CD14-positive monocyte (primary cell): ENCODE measurements around a stretch of chr10.

DNA sequence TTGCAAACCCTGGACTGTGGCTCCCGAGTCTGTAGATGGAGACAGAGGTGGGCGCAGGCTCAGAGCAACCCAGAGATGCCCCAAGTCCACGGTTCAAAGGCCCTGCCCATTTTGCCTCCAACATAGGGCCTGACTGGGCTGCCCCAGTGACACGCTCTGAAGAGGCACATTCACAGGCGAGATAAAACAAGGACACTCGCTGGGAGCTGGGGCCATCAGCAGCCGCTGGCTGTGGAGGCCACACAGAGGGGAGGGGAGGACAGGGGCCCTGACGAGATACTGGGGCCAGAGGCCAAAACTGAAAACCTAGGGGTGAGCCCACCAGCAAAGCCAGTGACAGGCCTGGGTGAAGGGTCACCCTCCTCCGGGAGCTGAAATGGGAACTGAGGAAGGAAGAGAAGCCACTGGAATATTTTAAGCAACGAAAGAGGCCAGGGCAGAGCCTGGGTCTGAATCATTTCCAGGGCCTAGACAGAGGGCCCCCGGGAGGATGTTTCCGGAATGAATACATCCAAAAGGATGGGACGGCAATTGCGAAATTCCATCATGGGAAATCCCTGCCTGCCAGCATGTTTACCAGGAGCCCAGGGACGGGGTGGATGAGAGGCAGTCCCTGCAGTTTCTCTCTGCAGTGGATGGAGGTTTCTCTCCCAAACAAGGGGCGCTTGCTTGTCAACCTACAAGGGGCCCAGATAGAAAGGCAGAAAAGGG, 28.9 kb upstream of the HSPA12A start:
- CAGE, long polyA plus RNA: no peak

- CAGE, long polyA plus RNA: no peak
Measured at GRCh38 chr10:117168077-117168767, 29.1 kb upstream of the KCNK18 start.

DNA sequence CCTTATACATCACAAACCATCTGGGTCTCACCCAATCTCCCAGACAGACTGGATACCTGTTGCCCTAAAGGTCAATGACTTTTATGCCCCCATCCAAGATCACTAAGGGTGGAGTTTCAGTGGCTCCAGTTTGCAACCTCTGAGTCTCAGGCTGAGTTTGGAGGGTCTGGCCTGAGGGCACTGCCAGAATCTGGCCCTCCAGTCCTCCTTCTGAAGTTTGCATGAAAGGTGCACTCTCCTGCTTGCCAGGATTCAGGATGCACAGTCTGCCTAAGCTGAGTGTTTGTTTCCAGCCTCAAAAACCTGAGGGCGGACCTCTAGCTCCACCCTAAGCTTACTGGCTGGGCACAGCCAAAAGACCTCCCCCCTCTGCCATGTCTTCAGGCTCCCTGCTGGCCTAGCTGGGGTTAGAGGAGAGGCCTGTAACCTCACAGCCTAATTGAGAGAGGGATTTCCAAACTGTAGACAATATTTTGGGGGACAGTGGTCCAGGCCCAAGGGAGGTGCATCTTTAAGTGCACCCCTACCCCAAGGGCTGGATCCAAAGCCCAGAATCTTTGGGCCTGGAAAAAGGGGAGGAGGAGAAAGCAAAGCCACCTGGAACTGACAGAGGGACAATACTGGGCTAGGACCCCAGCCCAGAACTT, 2.3 kb upstream of the EMX2 start:
- CAGE, long polyA plus RNA: no peak

GRCh38 chr10:117544636-117545190, 2.2 kb downstream of the EMX2 start:
- CAGE, long polyA plus RNA: no peak

DNA sequence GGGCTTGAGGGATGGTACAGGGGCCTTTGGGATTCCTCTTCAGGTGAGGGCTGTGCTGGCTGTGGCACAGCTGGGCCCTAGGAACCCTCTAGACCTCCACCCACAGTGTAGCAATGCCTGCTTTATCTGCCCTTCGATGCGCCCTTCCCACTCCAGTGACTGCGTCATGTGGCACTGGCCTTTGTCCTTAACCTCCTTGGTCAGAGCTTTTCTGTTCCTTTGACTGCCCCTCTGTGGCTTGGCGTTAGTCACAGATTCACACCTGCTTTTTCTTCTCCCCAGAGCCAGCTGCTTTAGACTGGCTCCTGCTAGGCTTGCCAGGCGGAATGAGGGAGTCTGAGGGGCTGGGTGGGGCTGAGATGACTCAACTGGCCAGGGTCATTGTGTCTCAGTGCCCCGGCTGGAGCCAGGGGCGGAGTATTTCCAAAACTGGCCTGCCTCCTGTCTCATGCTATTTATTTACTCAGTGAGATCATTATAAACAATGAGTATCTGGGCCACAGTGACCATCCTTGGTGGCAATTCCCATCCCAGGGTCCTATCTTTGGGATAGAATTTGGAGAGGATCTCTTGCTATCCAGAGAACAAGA, 194.1 kb downstream of the EMX2 start:
- CAGE, long polyA plus RNA: no peak

- CAGE, long polyA plus RNA: no peak
Measured at GRCh38 chr10:117761740-117762133, 219.2 kb downstream of the EMX2 start.

DNA sequence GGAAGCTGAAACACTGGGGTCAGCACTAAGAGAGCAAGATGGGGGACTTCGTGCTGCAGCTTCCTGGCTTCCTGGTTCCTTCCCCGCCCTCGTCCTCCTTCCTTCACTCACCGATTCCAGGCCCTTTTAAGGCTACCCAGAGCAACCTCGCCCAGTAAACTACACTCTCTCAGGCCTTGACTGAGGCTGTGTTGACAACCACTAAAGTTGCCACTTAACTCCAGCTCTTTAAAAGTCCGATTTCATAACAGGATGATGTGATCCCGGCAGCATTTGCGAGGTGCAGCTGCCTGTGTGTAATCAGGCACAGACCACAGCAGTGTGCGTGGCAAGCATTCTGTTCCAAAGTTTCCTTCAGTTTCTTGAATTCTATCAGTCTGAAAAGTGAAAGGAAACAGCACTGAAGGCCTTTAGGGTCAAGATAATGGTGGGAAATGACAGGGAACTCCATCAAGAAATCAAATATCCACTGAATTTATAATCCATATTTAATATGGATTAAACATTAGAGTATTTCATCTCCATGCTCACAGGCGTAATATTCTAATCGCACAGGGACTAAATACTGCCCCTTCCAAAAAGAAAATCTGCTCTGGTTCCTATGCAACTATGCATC, 110.5 kb downstream of the RAB11FIP2 start:
- CAGE, long polyA plus RNA: no peak

- CAGE, long polyA plus RNA: no peak
Measured at GRCh38 chr10:118032406-118032841, 14.3 kb downstream of the RAB11FIP2 start.

DNA sequence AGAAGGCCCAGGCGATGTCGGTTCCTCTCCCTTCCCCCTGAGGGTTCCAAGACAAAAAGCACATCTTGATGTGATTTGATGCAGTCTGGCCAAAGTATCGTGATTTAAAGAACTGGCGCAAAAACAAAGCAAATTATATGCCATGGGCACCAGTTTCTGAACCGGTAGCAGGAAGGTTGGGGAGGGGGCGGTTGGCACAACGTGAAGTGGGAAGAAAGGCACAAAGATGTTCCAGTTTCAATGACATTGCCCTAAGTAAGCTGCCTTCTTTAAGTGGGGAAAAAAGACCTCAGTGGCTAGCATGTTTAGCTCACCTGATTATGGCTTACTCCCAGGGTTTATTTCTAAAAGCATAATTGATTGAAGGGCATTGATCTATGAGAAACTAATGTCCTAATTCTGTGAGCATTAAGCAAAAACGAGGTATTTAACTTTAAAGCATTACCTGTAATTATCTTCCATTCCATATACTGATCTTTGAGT, 72.6 kb downstream of the FAM204A start:
- CAGE, long polyA plus RNA: no peak

DNA sequence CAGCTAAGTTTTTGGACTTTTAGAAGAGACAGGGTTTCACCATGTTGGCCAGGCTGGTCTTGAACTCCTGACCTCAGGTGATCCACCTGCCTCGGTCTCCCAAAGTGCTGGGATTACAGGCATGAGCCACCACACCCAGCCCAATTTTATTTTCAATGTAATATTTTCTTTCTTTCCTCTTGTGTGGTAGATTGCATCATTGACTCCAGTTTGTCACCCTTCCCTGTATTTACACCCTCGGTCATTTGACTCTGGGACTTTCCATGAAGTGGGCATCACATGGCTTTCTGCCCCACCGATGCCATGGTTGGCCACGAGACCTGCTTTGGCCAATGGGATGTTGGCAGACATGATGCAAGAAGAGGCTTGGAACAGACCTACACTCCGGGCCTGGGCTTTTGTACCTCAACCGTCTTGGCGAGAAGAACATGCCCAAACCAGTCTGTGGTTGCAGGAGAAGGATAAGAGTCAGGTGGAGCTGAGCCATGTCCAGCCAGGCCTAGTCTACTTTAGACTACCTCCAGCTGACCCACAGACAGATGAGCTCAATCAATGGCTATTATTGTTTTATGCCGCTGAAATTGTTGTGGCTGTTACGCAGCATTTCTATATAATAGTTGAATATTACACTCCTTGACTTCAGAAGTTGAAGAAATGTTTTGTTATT, 38.8 kb upstream of the CACUL1 start:
- CAGE, long polyA plus RNA: no peak

GRCh38 chr10:119025664-119026118, 3.8 kb upstream of the NANOS1 start:
- CAGE, long polyA plus RNA: no peak

GRCh38 chr10:119041870-119043068, 12.8 kb downstream of the NANOS1 start:
- CAGE, long polyA plus RNA: no peak

DNA sequence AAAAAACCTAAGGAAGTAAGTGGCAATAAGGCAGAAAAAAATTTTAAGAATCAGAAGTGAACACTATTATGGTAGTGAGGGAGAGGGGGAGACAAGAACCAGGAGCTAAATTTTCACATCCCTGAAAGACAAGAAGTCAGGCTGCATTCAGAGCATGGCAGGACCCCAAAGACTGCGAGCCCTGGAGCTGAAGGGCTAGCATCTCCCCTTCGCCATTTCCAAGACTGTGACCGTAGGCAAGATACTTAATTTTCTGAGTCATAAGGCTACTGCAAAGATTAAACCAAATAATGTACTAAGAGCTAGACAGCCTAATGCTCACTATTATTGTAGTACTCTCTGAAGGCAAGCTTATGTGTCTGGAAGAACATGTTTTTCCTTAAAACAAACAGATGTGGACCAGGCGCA, 14.1 kb downstream of the EIF3A start:
- CAGE, long polyA plus RNA: no peak

GRCh38 chr10:119100659-119101134, 3.2 kb upstream of the DENND10 start:
- CAGE, long polyA plus RNA: no peak

DNA sequence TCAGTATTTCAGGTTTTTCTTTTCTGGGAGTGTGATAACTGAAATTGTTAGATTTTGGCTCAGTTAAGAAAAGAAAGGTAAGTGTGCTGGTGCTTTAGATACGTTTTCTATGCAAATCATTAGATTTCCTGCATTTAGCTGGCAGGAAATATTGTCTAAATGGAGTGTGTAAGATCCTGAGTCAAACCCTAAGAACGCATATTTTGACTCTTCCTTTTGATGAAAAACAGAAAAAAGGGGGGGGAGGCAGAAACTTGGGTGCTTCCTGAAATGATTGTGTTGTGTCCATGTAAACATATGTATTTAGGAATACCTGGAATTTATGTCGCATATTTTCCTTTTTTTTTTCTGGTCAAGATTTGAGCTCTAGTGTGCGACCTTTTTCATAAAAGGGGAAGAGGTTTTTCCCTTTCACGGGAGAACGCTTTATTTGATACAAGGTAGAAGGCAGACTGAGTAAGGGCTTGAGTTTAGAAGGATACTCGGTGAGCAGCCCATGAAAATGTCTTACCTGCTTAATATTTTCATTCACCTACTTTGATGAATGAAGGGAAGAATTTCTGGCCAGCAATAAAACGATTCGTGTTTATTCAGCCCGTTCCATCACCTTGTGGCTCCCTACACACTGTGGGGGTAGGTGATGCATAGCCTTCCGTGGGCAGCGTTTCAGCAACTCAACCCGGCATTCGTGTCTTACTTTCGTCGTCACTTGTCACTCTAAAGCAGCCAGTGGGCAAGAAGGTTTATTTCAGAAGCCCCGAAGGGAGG, 1.4 kb downstream of the GRK5 start:
- CAGE, long polyA plus RNA: no peak

DNA sequence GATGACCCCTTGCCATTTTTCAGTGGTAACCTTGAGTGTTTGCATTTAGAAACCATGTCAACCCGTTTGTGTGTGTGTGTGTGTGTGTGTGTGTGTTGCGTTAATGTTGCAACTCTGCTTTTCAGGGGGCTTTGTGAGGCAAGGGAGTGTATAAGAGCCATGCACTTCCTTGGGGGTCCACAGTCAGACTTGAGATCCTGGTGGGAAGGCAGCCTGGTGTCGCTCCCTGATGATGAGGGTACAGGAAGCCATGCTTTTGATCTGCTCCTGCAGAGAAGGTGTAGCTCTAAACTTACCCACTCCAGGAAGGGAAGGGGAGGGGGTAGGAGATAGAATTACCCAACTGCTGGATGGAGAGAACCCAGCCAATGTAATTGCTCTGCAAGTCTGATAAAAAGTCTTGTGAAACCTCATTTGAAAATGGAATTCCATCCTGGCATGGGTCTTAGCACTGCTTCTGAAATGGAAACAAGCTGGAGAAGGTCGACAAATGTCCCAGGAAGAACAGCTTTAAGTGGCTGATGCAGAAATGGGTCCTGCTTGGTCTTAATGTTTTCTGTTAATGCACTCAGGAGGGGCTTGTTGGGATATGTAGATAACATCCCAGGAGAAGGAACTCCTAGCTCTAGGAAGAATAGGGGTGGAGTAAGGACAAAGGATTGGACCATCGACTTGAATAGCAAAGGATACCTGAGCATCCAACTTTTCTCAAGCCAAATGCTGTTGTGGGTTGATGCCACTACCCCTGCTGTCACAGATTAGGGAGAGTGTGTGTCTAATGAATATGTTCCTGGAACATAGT, 10.8 kb downstream of the GRK5 start:
- CAGE, long polyA plus RNA: no peak

GRCh38 chr10:119281363-119281937, 74.1 kb downstream of the GRK5 start:
- CAGE, long polyA plus RNA: no peak

GRCh38 chr10:119283260-119284386, 76.3 kb downstream of the GRK5 start:
- CAGE, long polyA plus RNA: no peak

- CAGE, long polyA plus RNA: no peak
Measured at GRCh38 chr10:119288304-119289161, 81.2 kb downstream of the GRK5 start.

GRCh38 chr10:119318586-119319300, 111.4 kb downstream of the GRK5 start:
- CAGE, long polyA plus RNA: no peak